BJ (cell line): ENCODE measurements around the genes FCN2, OLFM1 and CCDC187.

DNA sequence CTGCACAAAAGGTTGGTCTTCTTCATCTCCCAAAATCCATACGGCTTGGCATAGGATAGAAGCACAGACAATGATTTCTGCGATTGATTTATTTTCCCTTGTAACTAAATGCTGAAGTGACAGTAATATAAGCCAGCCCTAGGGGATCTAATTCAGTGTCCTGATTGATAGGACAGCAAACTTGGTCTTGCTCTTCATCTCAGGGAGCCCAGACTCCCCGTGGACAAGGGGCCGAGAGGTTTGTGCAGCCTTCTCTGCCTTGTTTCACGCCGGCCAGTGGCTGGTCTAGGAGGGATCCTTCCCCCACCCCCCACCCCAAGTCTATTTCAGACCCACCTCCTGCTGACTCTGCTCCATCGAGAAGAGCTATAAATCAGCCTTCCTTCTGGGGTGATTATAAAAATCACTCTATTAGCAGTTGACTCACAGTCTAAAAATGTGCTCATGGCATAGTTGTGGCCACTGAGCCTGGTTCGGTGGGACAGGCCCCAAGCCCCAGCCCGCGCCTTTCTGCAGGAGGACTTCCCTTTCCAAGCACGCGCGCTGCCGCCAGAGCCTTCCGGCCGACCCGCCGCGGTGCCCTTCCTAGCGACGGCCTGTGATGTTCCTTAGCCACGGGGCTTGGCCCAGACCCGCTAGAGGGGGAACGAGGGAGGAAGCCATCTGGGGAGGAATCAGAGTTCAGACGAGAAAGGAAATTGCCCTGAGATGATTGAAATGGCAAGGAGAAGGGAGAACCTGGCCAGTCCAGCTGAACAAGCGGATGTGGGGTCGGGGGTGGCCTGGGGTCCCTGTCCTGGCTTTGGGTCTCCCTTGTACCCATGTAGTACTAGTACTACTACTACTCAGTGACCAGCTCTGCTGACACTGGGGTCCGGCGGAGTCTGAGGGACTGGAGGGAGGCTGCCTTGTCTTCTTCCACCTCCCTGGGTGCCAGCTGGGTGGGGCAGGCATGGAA, 89.6 kb upstream of the COL5A1 start:
- CAGE, long polyA plus RNA, result no peak
- RRBS, result no CpG with 5 or more reads among the region's 29 CpGs

GRCh38 chr9:134644859-134645735, 3.5 kb downstream of the COL5A1 start:
- CAGE, long polyA plus RNA, result no peak
- RRBS, result no CpG with 5 or more reads among the region's 20 CpGs

GRCh38 chr9:134802580-134803328, 77.9 kb upstream of the FCN2 start:
- CAGE, long polyA plus RNA, result no peak
- RRBS, result no CpG with 5 or more reads among the region's 26 CpGs

DNA sequence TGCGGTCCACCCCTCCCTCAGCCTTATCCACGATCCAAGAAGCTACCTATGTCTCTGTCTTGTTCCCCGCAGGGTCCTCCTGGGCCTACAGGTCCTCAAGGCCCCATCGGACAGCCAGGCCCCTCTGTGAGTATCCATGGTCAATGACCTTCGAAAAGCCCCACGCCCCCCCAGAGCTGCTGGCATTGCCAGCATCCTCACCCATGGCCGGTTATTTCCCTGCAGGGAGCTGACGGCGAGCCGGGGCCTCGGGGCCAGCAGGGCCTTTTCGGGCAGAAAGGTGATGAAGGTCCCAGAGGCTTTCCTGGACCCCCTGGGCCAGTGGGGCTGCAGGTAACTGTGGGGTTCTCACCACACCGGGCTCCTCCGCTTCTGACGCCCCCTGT, 69.3 kb upstream of the FCN2 start:
- CAGE, long polyA plus RNA, result no peak
- RRBS, result 19% methylated on average over 4 of the region's 15 CpGs

GRCh38 chr9:134827708-134828883, 52.5 kb upstream of the FCN2 start:
- CAGE, long polyA plus RNA, result no peak
- RRBS, result 92% methylated on average over 5 of the region's 33 CpGs

GRCh38 chr9:134872369-134872884, 8.2 kb upstream of the FCN2 start:
- CAGE, long polyA plus RNA, result no peak
- RRBS, result no CpG with 5 or more reads among the region's 17 CpGs

DNA sequence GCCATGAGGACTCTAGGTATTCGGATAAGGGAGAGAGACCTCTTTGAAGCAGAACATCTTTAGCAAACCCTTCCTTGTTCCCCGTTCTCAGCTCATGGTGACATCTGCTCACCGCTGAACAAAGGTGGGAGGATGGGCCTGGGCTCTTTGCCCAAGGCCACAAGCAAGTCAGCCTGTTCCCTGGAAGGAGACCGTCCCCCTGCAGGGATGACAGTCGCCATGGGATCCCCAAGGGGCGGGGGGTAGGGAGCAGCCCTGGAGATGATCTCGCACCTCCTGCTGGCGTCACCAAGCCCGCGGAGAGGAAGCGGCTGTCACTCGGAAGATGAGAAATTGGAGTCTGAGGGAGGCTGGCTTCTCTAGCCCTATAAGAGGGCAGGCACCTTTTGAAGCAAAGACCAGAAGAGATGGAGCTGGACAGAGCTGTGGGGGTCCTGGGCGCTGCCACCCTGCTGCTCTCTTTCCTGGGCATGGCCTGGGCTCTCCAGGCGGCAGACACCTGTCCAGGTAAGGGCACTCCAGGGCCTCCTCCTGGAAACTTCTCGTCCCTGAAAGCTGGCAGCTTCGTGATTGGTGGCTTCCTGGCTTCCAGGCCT, at the start of gene FCN2:
Gene FCN2, plus strand, starts transcription at position 396 of the 596 bp plus-strand sequence.
- CAGE, long polyA plus RNA, result no peak
- RRBS, result no CpG with 5 or more reads among the region's 16 CpGs

GRCh38 chr9:135087372-135087877, at the start of gene OLFM1:
OLFM1 (plus strand) TSS chr9:135087668.
- CAGE, long polyA plus RNA, result no peak
- RRBS, result 2% methylated on average over 28 of the region's 71 CpGs

GRCh38 chr9:135103336-135103674, 15.8 kb downstream of the OLFM1 start:
- CAGE, long polyA plus RNA, result no peak
- RRBS, result no CpG with 5 or more reads among the region's 2 CpGs

GRCh38 chr9:135255262-135255989, 168.0 kb downstream of the OLFM1 start:
- CAGE, long polyA plus RNA, result no peak
- RRBS, result 51% methylated on average over 2 of the region's 21 CpGs

GRCh38 chr9:135339943-135340300, 139.7 kb upstream of the PPP1R26 start:
- CAGE, long polyA plus RNA, result no peak
- RRBS, result no CpG with 5 or more reads among the region's 10 CpGs

- CAGE, long polyA plus RNA, result no peak
- RRBS, result no CpG with 5 or more reads among the region's 2 CpGs
These were observed 10.2 kb upstream of the PPP1R26 start for GRCh38 chr9:135469361-135469837.

- CAGE, long polyA plus RNA, result no peak
- RRBS, result 90% methylated on average over 3 of the region's 38 CpGs
These were observed 88.3 kb downstream of the CAMSAP1 start for GRCh38 chr9:135818858-135819583.

DNA sequence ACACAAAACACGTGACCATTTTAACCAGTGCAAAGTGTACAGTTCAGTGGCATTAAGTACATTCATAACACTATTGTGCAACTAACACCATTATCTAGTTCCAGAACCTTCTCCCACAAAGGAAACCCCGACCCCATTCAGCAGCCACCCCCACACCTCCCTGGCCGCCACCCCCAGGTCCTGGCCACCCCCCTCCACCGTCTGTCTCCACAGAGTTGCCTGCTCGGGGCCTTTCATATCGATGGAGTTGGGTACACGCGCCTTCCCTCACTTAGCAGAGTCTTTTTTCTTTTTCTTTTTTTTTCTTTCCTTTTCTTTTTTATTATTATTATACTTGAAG, 33.7 kb upstream of the UBAC1 start:
- CAGE, long polyA plus RNA, result no peak
- RRBS, result no CpG with 5 or more reads among the region's 8 CpGs

DNA sequence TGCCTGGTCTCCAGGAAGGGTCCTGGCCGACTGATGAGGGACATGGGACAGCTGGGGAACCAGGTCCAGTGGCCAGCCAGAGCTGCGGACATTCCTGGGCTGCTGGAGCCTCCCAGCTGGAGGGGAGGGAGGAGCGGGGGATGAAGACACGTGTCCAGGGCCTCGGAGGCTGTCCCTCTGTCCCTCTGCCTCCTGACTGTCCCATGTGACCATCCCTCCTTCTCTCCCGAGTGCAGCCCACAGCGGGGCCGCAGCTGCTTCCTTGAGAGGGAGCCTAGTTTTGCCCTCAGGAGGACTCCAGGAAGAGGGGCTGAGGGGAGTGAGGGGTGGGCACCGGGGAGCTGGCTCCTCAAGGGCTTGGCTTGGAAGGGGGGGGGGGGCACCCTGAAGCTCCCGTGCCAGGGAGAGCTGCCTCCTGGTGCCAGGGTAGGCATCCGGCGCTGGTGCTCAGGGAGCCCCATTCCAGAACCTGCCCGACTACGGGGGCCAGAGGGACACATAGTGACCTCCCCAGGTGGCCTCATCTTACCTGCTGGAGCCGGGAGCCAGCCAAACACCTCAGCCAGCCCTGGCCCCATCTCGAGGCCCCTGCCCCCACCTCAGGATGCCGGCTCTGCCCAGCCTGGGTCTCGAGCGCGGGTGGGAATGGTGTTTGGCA, 41.9 kb upstream of the UBAC1 start:
- CAGE, long polyA plus RNA, result no peak
- RRBS, result 44% methylated on average over 6 of the region's 20 CpGs

GRCh38 chr9:136009781-136010718, 48.9 kb upstream of the UBAC1 start:
- CAGE, long polyA plus RNA, result no peak
- RRBS, result 95% methylated on average over 5 of the region's 25 CpGs

DNA sequence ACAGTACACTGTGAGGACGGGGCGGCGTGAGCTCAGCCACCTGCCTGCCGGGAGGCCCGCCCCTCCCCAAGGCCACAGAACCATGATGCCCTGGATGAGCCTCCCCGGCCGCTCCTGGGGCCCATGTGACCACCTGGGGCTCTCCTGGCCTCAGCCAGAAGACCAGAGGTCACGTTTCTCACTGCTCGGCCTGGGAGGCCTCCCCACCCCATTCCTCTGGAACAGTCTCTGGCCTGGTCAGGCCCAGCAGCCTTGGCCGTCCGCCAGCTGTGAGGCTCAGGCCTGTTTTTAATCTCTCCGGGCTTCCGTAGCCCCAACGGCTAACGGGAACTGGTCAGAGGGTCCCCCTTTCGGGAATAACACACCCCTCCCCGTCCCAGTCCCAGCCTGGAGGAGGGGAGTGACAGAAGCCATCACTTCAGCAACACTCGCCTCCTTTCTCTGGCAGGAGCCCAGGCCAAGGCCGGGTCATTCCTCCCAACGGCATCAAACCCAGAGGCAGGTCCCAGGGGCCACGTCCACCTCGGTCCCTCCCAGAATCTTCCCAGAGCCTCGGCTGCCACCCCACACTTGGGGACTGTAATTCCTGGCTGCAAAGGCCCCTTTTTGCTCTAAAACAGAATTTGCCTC, 51.0 kb upstream of the UBAC1 start:
- CAGE, long polyA plus RNA, result no peak
- RRBS, result 52% methylated on average over 3 of the region's 23 CpGs

DNA sequence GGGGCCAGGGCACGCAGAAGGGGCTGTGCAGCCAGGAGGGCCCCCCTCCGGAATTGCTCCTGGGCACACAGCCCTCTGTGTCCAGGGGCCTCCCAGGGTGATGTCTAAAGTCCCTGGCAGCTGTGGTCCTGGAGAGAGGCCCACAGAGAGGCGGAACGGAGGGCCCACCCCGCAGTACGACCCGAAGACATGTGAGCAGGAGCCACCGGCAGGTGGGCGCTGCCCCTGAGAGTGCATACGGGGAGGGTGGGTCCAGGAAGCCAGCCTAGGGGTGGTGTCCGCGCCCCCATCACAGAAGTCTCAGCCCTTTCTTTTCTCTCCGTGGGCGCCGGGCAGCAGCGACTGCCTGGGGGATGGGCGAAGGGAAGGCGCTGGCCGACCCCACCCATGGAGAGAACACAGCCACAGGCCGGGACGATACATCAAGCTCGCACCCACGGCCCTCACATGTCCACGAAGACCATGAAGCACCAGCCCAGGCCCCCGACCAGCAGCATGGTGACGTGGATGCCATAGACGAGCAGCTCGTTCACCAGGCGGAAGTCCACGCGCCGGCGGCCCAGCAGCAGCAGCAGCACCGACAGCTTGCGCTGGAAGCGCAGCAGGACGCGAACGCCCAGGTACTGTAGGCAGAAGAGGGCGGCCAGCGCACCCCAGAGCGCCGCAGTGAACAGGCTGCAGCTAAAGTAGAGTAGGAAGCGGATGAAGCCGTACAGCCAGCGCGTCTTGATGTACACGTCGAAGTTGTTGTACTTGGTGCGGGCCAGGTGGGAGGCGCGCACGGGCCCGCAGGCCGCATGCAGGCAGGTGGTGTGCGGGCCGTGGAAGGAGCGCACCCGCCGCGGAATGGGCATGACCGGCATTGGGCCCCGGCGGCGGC, 2.4 kb downstream of the TMEM250 start:
- CAGE, long polyA plus RNA, result no peak
- RRBS, result 93% methylated on average over 3 of the region's 65 CpGs

DNA sequence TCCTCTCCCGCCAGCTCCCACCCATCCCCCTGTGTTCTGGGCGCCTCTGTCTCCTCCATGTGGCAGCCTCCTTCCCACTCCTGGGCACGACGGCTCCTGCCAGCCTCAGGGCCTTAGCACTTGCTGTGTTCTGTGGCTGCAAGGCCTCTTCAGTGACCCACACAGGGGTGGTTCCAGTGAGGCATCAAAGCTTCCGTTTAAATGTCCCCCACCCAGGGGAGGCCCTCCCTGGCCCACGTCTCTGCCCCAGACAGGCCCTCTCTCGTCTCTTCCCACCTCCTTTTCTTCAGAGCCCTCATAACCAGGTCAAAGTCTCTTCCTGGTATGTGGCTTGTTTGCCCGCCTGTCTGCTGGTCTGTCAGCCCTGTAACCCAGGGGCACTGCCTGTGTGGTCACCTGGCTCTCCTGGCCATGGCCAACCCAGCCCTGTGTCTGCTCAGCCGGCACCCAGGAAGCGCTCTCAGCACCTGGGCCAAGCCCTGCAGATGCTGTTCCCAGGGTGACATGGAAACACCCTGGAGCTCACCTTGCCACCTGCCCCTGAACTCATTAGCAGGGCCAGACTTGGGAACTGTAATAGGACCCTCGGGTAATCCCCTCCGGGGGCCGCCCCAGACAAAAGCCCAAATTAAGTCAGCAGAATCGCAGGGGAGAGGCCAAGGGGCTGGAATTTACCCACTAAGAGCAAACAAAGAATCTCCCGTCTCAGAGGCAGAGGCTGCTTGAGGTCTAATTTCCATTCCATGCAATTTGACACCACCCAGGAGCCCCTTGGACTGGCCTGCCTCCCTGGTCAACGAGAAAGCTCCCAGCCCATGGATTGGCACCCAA, 33.7 kb downstream of the LHX3 start:
- CAGE, long polyA plus RNA, result no peak
- RRBS, result no CpG with 5 or more reads among the region's 16 CpGs

DNA sequence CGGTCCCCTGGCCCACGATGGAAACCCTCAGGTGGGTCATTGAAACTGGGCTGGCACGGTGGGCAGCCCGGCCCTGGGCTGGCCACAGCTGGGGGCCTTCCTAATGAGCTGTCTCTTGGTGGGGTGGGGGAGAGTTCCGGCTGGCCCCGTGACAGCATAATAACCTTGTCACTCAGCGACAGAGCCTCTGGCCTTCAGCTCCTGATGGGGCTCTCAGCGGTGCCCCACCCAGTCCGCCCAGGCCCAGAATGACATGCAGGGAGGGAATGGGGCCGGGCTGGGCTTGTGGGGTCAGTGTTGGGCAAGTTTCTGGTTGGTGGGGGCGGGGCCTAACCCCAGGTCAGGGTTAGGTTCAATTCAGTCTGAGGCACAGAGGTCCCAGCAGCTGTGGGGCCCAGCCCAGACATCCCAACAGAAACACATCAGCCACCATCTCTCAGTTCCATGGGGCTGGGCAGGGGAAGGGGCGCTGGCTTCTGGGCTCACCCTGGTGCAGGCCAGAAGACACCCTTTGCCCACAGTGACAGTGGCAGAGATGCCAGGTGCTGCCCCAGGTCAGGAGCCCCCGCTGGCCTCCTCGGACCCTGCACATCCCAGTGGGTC, at the start of gene CCDC187:
Gene CCDC187, minus strand, starts transcription at position 105 of the 603 bp plus-strand sequence.
- CAGE, long polyA plus RNA, result no peak
- RRBS, result no CpG with 5 or more reads among the region's 14 CpGs